ENCODE data around the genes ZNF563, WDR83, FBXW9 and CALR.

DNA sequence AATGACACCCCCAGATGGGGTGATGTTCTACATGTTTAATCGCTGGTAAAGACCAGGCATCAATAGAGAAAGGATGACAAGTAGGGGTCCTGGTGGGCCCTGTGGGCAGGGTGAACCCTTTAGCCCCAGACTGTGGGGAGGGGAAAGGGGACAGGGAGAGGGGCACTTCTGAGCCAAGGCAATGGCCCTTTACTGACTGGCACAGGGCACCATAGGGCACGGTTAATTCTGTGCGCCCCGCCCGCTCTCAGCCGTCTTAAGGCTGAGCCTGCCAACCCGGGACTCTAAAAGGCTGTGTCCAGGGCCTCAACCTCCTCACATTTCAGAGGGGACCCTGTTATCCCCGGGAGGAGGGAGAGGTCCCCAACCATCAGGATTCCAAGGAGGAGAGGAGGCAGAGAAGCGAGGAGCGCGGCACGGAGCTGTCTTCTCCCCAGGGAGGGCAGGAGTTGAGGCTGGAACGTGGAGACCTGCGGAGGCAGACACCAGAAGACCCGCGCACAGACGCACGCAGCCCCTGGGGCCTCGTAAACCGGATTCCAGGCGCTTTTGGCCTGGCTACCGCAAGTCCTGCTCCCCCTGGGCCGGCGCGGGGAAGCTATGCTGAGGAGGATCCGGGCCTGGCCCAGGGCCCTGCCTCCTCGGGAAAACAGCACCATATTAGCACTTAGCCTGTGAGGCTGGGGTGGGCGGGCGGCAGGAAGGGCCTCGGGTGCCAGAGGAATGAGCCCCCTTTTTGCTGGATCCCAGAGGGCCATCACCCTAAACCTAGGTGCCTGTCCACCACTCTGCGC, 7.7 kb downstream of the ELOF1 start:
- RAMPAGE, long total RNA, result no peak
- RRBS, result 92% methylated on average over 6 of the region's 31 CpGs
PRO-cap:
- standard, result no peak
- CoPRO, capped RNA only, 2 experiments, result no peak in any of the 2 experiments
- CoPRO, capped and uncapped RNA, 2 experiments, result no peak in any of the 2 experiments
- CoPRO, uncapped RNA only, 2 experiments, result no peak in any of the 2 experiments
CAGE:
- cytosol, long polyA plus RNA, result no peak
- long polyA plus RNA, result no peak
- nucleolus, long total RNA, result no peak
- nucleus, long polyA plus RNA, result no peak

- RAMPAGE, long total RNA, result no peak
- RRBS, result 6% methylated on average over 6 of the region's 25 CpGs
PRO-cap:
- standard, result no peak
- CoPRO, capped RNA only, 2 experiments, result no peak in any of the 2 experiments
- CoPRO, capped and uncapped RNA, 2 experiments, result no peak in any of the 2 experiments
- CoPRO, uncapped RNA only, 2 experiments, result no peak in any of the 2 experiments
CAGE:
- cytosol, long polyA plus RNA, result no peak
- long polyA plus RNA, result no peak
- nucleolus, long total RNA, result no peak
- nucleus, long polyA plus RNA, result no peak
These were observed 440 bp downstream of the ELOF1 start for GRCh38 chr19:11558503-11559077.

DNA sequence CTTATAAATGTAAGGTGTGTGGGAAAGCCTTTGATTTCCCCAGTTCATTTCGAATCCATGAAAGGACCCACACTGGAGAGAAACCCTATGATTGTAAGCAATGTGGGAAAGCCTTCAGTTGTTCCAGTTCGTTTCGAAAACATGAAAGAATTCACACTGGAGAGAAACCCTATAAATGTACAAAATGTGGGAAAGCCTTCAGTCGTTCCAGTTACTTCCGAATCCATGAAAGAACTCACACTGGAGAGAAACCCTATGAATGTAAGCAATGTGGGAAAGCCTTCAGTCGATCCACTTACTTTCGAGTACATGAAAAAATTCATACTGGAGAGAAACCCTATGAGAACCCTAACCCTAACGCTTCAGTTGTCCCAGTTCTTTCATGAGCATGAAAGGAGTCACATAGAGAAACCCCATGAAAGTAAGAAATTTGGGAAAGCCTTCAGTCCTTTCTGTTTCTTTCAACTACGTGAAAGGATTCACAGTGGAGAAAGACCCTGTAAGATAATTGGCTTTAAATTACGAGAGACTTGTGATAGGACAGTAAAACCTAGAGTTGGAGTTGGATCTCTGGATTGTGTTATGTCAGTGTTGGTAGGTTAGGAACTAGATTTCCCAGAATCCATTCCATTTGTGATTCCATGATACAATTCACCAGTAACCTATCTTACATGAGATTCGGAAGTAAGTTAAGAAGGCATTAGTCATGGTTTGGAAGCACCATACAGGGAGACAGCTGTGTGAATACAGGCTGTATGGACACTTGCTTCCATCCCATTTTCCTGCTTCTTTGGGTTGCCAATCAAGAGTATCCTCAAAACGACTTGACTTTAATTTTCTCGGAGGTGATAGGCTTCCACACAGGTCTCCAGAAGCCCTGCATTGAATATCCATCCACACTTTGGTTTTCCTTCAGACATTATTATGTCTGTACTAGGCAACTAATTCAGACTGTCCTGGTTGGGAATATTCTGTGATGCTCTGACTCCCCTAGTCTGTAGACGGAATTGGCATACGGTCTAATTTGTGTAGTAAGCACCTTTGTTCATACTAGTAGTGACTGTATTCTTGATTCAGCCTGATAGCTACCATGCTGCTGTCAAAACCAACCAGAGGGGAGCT, 20.6 kb downstream of the ZNF627 start:
- RAMPAGE, long total RNA, result no peak
- RRBS, result no CpG with 5 or more reads among the region's 15 CpGs
PRO-cap:
- standard, result no peak
- CoPRO, capped RNA only, 2 experiments, result no peak in any of the 2 experiments
- CoPRO, capped and uncapped RNA, 2 experiments, result no peak in any of the 2 experiments
- CoPRO, uncapped RNA only, 2 experiments, result peak in 2 of 2 experiments; most common plus-strand start position 264 of the sequence (in 1)
CAGE:
- cytosol, long polyA plus RNA, result no peak
- long polyA plus RNA, result no peak
- nucleolus, long total RNA, result no peak
- nucleus, long polyA plus RNA, result no peak

DNA sequence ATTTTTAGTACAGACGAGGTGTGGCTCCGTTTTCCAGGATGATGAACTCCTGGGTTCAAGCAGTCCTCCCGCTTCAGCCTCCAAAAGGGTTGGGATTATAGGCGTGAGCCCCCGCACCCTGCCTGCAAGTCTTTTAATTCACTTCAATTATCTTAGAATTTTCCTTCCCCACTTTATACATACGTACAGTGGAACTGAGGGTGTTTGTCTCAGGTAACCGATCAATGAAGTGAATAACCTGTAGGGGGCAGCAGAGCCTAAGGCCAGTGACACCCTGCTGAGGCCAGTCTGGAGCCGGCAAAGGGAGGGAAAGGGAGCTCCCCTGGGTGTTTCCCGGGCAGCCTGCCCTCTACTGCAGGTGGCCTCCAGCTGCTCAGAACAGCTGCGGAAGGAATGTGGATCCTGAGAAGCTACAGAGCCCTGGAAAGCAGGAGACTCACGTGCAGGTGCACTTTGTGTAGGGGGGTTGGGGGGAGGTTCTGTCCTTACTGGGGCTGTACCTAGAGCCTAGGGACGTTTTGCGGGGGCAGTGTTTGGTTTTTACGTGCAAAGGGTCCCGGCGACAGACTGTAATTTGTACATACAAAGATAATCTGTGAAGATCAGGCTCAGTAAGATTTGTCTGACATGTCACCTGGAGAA, 848 bp upstream of the ZNF491 start:
- RAMPAGE, long total RNA, result no peak
- RRBS, result no CpG with 5 or more reads among the region's 16 CpGs
PRO-cap:
- standard, result no peak
- CoPRO, capped RNA only, 2 experiments, result no peak in any of the 2 experiments
- CoPRO, capped and uncapped RNA, 2 experiments, result no peak in any of the 2 experiments
- CoPRO, uncapped RNA only, 2 experiments, result no peak in any of the 2 experiments
CAGE:
- cytosol, long polyA plus RNA, result no peak
- long polyA plus RNA, result no peak
- nucleolus, long total RNA, result no peak
- nucleus, long polyA plus RNA, result no peak

DNA sequence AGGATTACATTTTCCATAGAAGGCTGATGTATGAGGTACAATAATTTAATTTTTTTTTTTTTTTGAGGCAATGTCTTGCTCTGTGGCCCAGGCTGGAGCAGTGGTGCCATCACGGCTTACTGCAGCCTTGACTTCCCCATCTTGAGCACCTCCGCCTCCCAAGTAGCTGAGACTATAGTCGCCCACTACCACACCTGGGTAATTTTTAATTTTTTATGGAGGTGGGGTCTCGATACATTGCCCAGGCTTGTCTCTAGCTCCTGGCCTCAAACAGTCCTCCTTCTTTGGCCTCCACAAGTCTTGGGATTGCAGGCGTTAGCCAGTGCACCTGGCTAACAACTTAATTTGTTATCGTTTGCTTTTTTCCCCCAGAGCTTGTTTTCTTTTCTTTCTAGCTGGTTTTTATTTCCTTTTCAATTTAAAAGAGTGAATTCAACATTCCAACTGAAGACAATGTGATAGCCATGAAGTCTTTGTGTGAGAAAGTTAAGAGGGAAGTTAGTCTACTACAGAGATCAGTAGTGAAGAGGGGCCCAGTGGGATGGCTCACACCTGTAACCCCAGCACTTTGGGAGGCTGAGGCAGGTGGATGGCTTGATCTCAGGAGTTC, 3.2 kb downstream of the ZNF439 start:
- RAMPAGE, long total RNA, result no peak
- RRBS, result no CpG with 5 or more reads among the region's 6 CpGs
PRO-cap:
- standard, result no peak
- CoPRO, capped RNA only, 2 experiments, result no peak in any of the 2 experiments
- CoPRO, capped and uncapped RNA, 2 experiments, result no peak in any of the 2 experiments
- CoPRO, uncapped RNA only, 2 experiments, result no peak in any of the 2 experiments
CAGE:
- cytosol, long polyA plus RNA, result no peak
- long polyA plus RNA, result no peak
- nucleolus, long total RNA, result no peak
- nucleus, long polyA plus RNA, result no peak

DNA sequence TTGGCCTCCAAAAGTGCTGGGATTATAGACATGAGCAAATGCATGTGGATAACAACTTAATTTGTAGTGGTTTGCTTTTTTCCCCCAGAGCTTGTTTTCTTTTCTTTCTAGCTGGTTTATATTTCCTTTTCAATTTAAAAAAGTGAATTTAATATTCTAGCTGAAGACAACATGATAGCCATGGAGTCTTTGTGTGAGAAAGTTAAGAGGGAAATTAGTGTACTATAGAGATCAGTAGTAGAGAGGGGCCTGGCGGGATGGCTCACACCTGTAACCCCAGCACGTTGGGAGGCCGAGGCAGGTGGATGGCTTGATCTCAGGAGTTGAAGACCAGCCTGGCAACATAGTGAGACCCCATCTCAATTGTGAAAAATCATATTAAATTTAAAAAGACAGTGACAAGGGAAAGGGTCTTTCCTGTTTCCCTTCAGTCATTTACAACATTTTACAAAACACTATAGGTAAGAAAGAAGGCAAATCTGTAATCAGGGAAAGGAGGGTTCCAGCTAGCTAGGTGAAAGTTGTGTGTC, 3.7 kb downstream of the ZNF763 start:
- RAMPAGE, long total RNA, result no peak
- RRBS, result no CpG with 5 or more reads among the region's 3 CpGs
PRO-cap:
- standard, result no peak
- CoPRO, capped RNA only, 2 experiments, result no peak in any of the 2 experiments
- CoPRO, capped and uncapped RNA, 2 experiments, result no peak in any of the 2 experiments
- CoPRO, uncapped RNA only, 2 experiments, result no peak in any of the 2 experiments
CAGE:
- cytosol, long polyA plus RNA, result no peak
- long polyA plus RNA, result no peak
- nucleolus, long total RNA, result no peak
- nucleus, long polyA plus RNA, result no peak

DNA sequence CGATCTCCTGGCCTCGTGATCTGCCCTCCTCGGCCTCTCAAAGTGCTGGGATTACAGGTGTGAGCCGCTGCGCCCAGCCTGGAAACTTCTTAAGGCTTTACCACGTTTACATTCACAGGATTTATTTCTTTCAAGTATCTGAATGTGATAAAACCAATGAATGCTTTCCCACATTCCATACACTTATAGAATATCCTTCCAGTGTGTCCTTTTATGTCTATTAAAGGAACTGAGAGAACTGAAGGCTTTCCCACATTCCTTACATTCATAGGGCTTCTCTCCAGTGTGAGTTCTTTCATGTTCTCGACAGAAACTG, 22.5 kb downstream of the ZNF44 start:
- RAMPAGE, long total RNA, result no peak
- RRBS, result no CpG with 5 or more reads among the region's 7 CpGs
PRO-cap:
- standard, result no peak
- CoPRO, capped RNA only, 2 experiments, result no peak in any of the 2 experiments
- CoPRO, capped and uncapped RNA, 2 experiments, result no peak in any of the 2 experiments
- CoPRO, uncapped RNA only, 2 experiments, result no peak in any of the 2 experiments
CAGE:
- cytosol, long polyA plus RNA, result no peak
- long polyA plus RNA, result no peak
- nucleolus, long total RNA, result no peak
- nucleus, long polyA plus RNA, result no peak

- RAMPAGE, long total RNA, result no peak
- RRBS, result 31% methylated on average over 12 of the region's 57 CpGs
PRO-cap:
- standard, result bidirectional peak, plus-strand start at chr19:12333814, minus-strand start at chr19:12333715
- CoPRO, capped RNA only, 2 experiments, result peak in 2 of 2 experiments; most common plus-strand start chr19:12333816 (in 1); most common minus-strand start chr19:12333715 (in 2)
- CoPRO, capped and uncapped RNA, 2 experiments, result peak in 1 of 2 experiments; most common plus-strand start chr19:12333856 (in 1); most common minus-strand start chr19:12333696 (in 1)
- CoPRO, uncapped RNA only, 2 experiments, result no peak in any of the 2 experiments
CAGE:
- cytosol, long polyA plus RNA, result no peak
- long polyA plus RNA, result no peak
- nucleolus, long total RNA, result no peak
- nucleus, long polyA plus RNA, result no peak
These were observed at the start of gene ZNF563 for GRCh38 chr19:12333037-12334126. TSS of gene ZNF563 (minus strand) at chr19:12333633.

DNA sequence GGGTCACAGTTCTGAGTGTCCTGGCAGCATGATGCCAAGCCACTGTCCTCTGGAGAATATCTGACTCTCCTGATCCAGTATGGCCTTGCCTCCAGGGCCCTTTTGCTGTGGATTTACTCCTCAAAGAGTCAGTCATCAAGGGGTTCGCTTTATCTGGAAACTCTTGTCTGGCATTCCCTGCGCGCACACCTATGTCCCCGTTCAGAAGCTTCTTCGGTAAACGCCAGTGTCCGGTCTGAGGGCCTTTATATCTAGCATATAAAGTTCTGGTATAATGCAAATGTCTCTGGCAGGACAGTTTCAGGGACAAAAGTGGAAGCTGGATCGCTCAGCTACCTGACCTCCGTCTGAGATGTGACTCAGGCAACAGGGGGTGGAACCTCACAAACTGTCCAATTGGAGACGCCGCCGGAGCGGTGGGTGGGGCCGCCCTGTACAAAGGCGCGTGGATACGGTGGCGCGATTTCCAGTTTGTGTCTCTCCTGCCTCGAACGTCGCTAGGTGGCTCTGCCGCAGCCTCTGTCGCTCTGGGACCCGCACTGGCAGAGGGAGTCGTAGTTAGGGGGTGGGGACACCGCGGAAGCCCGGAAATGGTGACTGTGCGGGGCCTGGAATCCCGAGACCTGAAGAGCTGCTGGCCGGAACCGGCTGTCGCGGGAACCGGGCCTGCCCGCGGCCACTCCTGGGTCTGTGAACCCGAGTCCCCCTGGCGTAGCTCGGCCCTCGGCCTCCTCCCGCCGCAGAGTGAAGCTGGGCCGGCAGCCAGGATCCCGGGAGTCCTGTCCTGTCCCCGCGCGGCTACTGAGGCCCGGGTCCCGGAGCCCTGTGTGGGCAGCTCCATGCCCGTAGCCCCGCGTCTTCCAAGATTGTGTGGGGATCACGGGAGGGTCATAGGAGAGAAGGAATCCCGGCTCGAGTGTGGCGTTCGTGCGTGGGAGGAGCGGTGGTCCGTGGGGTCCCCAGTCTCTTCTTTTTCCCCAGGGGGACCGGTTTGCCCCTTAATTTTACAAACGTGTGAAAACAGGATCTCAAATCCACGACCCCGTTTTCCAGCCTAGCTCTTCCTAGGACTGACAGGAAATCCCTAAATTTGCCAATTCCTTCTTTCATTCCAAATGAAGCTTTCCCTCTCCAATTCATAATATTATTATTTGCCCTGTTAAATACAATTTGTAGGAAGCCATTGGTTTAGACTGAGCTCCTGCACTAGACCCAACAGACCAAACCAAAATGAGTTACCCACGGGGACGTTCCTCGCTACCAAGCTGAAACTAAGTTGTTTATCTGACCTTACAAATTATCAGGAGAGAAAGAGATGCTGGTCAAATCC, 10.8 kb upstream of the ZNF709 start:
- RAMPAGE, long total RNA, result no peak
- RRBS, result 29% methylated on average over 25 of the region's 69 CpGs
PRO-cap:
- standard, result bidirectional peak, plus-strand start at position 587 of the sequence, minus-strand start at position 349 of the sequence
- CoPRO, capped RNA only, 2 experiments, result peak in 2 of 2 experiments; most common plus-strand start position 464 of the sequence (in 2); most common minus-strand start position 349 of the sequence (in 2)
- CoPRO, capped and uncapped RNA, 2 experiments, result no peak in any of the 2 experiments
- CoPRO, uncapped RNA only, 2 experiments, result no peak in any of the 2 experiments
CAGE:
- cytosol, long polyA plus RNA, result no peak
- long polyA plus RNA, result no peak
- nucleolus, long total RNA, result no peak
- nucleus, long polyA plus RNA, result no peak

- RAMPAGE, long total RNA, result no peak
- RRBS, result no CpG with 5 or more reads among the region's 45 CpGs
PRO-cap:
- standard, result bidirectional peak, plus-strand start at chr19:12640369, minus-strand start at chr19:12640256
- CoPRO, capped RNA only, 2 experiments, result no peak in any of the 2 experiments
- CoPRO, capped and uncapped RNA, 2 experiments, result no peak in any of the 2 experiments
- CoPRO, uncapped RNA only, 2 experiments, result no peak in any of the 2 experiments
CAGE:
- cytosol, long polyA plus RNA, result no peak
- long polyA plus RNA, result no peak
- nucleolus, long total RNA, result no peak
- nucleus, long polyA plus RNA, result no peak
These were observed 26.4 kb downstream of the MAN2B1 start for GRCh38 chr19:12639861-12640761.

GRCh38 chr19:12665147-12665981, 1.2 kb downstream of the MAN2B1 start:
- RAMPAGE, long total RNA, result no peak
- RRBS, result no CpG with 5 or more reads among the region's 21 CpGs
PRO-cap:
- standard, result no peak
- CoPRO, capped RNA only, 2 experiments, result no peak in any of the 2 experiments
- CoPRO, capped and uncapped RNA, 2 experiments, result no peak in any of the 2 experiments
- CoPRO, uncapped RNA only, 2 experiments, result no peak in any of the 2 experiments
CAGE:
- cytosol, long polyA plus RNA, result no peak
- long polyA plus RNA, result no peak
- nucleolus, long total RNA, result no peak
- nucleus, long polyA plus RNA, result no peak

DNA sequence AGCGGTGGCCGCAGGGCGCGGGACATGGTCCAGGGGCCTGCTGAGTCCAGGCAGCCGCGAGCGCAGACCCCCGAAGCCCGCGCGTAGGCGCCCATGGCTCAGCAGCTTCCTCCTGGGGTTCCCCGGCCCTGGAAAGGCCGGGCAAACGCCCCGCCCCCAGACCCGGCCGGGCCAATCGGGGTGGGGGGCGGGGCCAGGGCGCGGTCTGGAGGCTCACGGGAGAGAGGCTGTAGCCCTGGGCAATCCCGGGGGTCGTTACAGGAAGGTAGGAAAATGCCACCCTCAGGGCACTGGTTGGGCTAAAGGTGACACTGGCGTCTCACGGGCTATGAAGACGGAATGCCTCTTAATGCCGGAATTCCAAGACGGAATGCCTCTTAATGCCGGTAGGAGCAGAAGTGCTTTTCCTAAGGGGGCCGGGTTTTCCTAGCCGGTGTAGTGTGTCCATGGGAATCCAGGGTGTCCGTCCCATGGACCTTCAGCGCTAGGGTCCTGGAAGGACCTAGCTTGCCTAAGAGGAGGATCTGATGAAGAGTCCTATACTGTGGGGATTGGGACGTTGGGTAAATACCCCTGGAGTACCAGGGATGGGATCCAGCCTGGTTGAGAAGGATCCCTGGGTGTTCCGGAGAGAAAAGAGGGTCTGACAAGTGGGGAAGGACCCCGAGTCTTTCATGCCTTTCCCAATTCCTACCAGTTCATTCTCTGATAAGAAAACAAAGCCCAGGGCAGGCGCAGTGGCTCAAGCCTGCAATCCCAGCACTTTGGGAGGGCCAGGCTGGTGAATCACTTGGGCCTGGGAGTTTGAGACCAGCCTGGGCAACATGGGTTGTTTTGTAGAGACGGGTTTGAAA, at the start of gene WDR83:
Gene WDR83, plus strand, starts transcription at position 201 of the 854 bp plus-strand sequence.
- RAMPAGE, long total RNA, result start-site peak on the minus strand centred at position 128 of the sequence, 50 bp wide, 123 and 44 reads in 2 replicates
- RRBS, result 4% methylated on average over 7 of the region's 40 CpGs
PRO-cap:
- standard, result bidirectional peak, plus-strand start at position 201 of the sequence, minus-strand start at position 136 of the sequence
- CoPRO, capped RNA only, 2 experiments, result peak in 2 of 2 experiments; most common plus-strand start position 201 of the sequence (in 1); most common minus-strand start position 136 of the sequence (in 2)
- CoPRO, capped and uncapped RNA, 2 experiments, result peak in 2 of 2 experiments; most common plus-strand start position 203 of the sequence (in 1); most common minus-strand start position 135 of the sequence (in 1)
- CoPRO, uncapped RNA only, 2 experiments, result peak in 1 of 2 experiments; most common minus-strand start position 257 of the sequence (in 1)
CAGE:
- cytosol, long polyA plus RNA, result no peak
- long polyA plus RNA, result start-site peak on the plus strand centred at position 219 of the sequence, 59 bp wide, 24 and 33 reads in 2 replicates
- nucleolus, long total RNA, result no peak
- nucleus, long polyA plus RNA, result no peak

DNA sequence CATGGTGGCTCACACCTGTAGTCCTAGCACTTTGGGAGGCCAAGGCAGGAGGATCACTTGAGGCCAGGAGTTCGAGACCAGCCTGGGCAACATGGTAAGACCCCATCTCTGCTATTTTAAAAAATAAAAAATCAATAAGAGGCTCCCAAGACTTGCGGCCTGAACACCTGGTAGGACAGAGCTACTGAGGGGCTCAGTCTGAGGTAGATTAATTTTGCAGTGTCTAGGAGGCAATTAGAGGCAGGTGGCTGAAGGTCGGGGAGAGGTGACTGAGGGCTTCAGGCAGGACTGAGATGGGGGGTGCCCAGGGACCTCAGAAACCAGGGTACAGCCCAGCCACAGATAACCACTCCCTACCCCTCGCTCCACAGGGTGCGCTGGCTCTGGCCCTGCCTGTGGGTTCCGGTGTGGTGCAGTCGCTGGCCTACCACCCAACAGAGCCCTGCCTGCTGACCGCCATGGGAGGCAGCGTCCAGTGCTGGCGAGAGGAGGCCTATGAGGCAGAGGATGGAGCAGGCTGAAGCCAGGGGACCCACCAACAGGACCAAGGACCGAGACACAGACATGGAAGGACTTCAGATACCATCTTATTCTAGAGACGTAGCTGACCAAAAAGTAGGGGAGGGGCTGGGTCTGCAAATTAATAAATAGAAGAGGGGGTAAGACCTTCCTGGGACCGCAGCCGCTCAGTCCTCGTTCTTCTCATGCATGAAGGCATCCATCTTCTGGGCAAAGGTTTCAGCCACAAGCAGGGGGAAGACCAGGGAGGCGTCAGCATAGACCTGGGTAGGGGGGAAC, 6.1 kb upstream of the WDR83OS start:
- RAMPAGE, long total RNA, result no peak
- RRBS, result no CpG with 5 or more reads among the region's 16 CpGs
PRO-cap:
- standard, result no peak
- CoPRO, capped RNA only, 2 experiments, result no peak in any of the 2 experiments
- CoPRO, capped and uncapped RNA, 2 experiments, result no peak in any of the 2 experiments
- CoPRO, uncapped RNA only, 2 experiments, result peak in 2 of 2 experiments; most common plus-strand start position 211 of the sequence (in 1); most common minus-strand start position 210 of the sequence (in 1)
CAGE:
- cytosol, long polyA plus RNA, result no peak
- long polyA plus RNA, result no peak
- nucleolus, long total RNA, result no peak
- nucleus, long polyA plus RNA, result no peak

- RAMPAGE, long total RNA, result no peak
- RRBS, result 78% methylated on average over 9 of the region's 62 CpGs
PRO-cap:
- standard, result bidirectional peak, plus-strand start at chr19:12696726, minus-strand start at chr19:12696615
- CoPRO, capped RNA only, 2 experiments, result peak in 2 of 2 experiments; most common plus-strand start chr19:12696684 (in 2); most common minus-strand start chr19:12696615 (in 2)
- CoPRO, capped and uncapped RNA, 2 experiments, result peak in 2 of 2 experiments; most common plus-strand start chr19:12696690 (in 1); most common minus-strand start chr19:12696615 (in 2)
- CoPRO, uncapped RNA only, 2 experiments, result peak in 2 of 2 experiments; most common plus-strand start chr19:12696723 (in 1); most common minus-strand start chr19:12696723 (in 2)
CAGE:
- cytosol, long polyA plus RNA, result start-site peak on the minus strand at chr19:12696606-12696626, 95 and 35 reads in 2 replicates
- long polyA plus RNA, result no peak
- nucleolus, long total RNA, result no peak
- nucleus, long polyA plus RNA, result no peak
These were observed at the start of gene FBXW9 for GRCh38 chr19:12696320-12697340. TSS of gene FBXW9 (minus strand) at chr19:12696631.

GRCh38 chr19:12703211-12703977, 7.0 kb upstream of the FBXW9 start:
- RAMPAGE, long total RNA, result no peak
- RRBS, result no CpG with 5 or more reads among the region's 16 CpGs
PRO-cap:
- standard, result unidirectional peak, minus-strand start at chr19:12703669
- CoPRO, capped RNA only, 2 experiments, result peak in 1 of 2 experiments; most common minus-strand start chr19:12703669 (in 1)
- CoPRO, capped and uncapped RNA, 2 experiments, result peak in 2 of 2 experiments; most common minus-strand start chr19:12703668 (in 2)
- CoPRO, uncapped RNA only, 2 experiments, result peak in 2 of 2 experiments; most common plus-strand start chr19:12703812 (in 1); most common minus-strand start chr19:12703668 (in 2)
CAGE:
- cytosol, long polyA plus RNA, result no peak
- long polyA plus RNA, result no peak
- nucleolus, long total RNA, result no peak
- nucleus, long polyA plus RNA, result no peak

GRCh38 chr19:12938548-12938923, at the start of gene CALR:
TSS of gene CALR (plus strand) at chr19:12938609.
- RAMPAGE, long total RNA, result start-site peak on the plus strand at chr19:12938608-12938648, 3,532 and 539 reads in 2 replicates
- RRBS, result 1% methylated on average over 8 of the region's 45 CpGs
PRO-cap:
- standard, result bidirectional peak, plus-strand start at chr19:12938609, minus-strand start at chr19:12938283
- CoPRO, capped RNA only, 2 experiments, result peak in 2 of 2 experiments; most common plus-strand start chr19:12938609 (in 2)
- CoPRO, capped and uncapped RNA, 2 experiments, result peak in 2 of 2 experiments; most common plus-strand start chr19:12938609 (in 2)
- CoPRO, uncapped RNA only, 2 experiments, result peak in 2 of 2 experiments; most common plus-strand start chr19:12938609 (in 2)
CAGE:
- cytosol, long polyA plus RNA, result start-site peak on the plus strand at chr19:12938607-12938636, 1,412 and 3,883 reads in 2 replicates
- long polyA plus RNA, result start-site peak on the plus strand at chr19:12938605-12938621, 4,711 and 75 reads in 2 replicates
- nucleolus, long total RNA, result no peak
- nucleus, long polyA plus RNA, result no peak